Mesenchymal stem cell of adipose (primary cell): ENCODE data around the genes PLPP2, FGF22, PALM and KISS1R.

DNA sequence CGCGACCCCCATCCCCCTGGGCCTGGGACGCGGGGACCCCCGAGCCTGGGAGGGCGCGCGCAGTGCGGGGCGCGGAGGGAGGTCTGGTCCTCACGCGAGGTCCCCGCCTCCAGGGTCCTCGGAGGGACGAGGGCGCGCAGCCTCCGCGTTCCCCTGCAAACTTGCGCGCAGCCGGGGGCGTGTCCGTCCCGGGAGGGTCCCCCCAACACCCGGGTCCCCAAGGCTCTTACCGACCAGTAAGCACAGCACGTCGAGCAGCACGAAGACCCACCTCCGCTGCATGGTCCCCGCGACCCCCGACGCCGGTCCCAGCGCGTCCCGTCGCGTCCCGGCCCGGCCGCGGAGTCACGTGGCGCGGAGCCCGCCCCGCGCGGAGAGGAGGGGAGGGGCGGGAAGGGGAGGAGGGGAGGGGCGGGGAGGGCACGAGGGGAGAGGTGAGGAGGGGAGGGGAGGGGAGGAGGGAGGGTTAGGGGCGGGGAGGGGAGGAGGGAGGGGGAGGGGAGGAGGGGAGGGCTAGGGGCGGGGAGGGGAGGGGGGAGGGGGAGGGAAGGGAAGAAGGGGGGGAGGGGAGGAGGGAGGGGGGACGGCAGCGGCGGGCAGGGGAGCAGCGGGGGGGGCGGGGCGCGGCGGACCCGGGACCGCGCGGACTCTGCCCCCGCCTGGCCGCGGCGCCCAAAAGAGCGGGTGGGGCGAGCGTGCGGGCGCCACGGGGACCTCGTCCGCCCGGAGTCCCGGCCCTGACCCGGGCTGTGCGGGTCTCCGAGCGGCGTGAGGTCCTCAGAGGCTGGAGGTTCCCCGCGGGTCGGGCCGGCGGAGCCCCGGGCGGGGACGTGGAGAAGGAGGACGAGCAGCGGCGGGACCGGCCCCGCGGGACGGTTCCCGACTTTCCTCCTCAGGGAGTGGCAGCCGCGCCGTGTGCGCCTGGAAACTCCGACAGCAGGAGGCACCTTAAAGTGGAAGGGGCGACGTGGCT lies at the start of gene PLPP2:
TSS of gene PLPP2 (minus strand) at position 349 of the 973 bp plus-strand sequence.
- CAGE, long polyA plus RNA: no peak

GRCh38 chr19:309851-310565 lies 18.8 kb upstream of the PLPP2 start:
- CAGE, long polyA plus RNA: no peak

DNA sequence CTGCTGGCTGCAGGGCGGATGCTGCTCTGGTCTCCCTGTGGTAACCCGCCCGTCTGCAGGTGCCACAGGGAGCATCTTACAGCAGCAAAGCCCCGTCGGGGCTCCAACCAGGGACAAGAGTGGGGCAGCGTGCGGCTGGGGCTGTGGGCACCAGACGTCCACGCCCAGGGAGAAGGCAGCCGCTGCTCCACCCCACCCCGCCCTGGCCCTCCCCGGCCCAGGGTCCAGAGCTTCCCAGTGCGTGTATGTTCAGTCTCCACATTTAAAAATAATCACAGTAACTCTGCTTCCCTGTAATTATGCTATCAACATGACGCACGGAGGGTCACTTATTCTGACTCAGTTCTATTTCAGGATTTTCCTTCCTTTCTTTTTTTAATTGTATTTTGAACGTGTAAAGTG lies 16.4 kb upstream of the C2CD4C start:
- CAGE, long polyA plus RNA: no peak

DNA sequence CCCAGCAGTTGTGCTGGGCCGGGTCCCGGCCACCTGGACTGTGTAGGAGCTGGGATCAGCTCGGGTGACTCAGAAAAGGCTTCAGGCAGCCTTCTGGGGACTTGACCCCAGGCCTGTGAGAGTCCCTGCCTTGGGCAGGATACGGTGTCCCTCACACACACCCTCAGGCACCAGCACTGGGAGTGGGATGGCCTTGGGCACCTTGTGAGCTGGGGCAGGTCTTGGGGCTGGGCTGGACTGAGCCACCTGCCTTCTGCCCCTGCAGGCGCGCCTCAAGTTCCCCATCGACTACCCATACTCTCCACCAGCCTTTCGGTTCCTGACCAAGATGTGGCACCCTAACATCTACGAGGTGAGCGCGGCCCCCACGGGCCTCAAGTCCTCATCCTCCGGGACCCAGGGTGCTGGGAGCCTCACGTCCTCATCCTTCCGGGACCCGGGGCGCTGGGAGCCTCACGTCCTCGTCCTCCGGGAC lies 4.0 kb downstream of the CDC34 start:
- CAGE, long polyA plus RNA: no peak

GRCh38 chr19:617052-617410 lies 16.3 kb downstream of the POLRMT start:
- CAGE, long polyA plus RNA: no peak

DNA sequence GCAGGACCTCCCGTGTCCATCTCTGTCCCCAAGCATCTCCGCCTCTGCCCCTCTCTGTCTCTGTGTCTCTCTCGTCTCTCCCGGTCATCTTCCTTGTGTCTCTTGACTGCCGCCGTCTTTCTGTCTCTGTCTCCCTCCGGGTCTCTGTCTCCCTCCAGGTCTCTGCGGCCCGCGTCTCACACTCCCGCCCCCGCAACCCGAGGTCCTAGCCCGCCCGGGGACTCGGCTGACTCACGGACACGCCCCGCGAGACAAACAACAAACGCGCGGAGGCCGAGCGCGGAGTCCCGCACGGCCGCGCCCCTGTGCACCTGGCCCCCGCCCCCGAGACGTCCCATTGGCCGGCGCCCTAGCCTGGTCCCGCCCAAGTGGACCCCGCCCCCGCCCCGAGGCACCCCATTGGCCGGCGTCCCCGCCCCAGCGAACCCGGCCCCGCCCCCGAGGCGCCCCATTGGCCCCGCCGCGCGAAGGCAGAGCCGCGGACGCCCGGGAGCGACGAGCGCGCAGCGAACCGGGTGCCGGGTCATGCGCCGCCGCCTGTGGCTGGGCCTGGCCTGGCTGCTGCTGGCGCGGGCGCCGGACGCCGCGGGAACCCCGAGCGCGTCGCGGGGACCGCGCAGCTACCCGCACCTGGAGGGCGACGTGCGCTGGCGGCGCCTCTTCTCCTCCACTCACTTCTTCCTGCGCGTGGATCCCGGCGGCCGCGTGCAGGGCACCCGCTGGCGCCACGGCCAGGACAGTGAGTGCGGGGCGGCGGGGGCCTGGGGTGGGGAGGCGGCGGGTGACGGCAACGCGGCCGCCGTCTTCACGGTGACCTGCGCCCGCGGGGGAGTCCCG lies at the start of gene FGF22:
TSS of gene FGF22 (plus strand) at position 479 of the 837 bp plus-strand sequence.
- CAGE, long polyA plus RNA: no peak

DNA sequence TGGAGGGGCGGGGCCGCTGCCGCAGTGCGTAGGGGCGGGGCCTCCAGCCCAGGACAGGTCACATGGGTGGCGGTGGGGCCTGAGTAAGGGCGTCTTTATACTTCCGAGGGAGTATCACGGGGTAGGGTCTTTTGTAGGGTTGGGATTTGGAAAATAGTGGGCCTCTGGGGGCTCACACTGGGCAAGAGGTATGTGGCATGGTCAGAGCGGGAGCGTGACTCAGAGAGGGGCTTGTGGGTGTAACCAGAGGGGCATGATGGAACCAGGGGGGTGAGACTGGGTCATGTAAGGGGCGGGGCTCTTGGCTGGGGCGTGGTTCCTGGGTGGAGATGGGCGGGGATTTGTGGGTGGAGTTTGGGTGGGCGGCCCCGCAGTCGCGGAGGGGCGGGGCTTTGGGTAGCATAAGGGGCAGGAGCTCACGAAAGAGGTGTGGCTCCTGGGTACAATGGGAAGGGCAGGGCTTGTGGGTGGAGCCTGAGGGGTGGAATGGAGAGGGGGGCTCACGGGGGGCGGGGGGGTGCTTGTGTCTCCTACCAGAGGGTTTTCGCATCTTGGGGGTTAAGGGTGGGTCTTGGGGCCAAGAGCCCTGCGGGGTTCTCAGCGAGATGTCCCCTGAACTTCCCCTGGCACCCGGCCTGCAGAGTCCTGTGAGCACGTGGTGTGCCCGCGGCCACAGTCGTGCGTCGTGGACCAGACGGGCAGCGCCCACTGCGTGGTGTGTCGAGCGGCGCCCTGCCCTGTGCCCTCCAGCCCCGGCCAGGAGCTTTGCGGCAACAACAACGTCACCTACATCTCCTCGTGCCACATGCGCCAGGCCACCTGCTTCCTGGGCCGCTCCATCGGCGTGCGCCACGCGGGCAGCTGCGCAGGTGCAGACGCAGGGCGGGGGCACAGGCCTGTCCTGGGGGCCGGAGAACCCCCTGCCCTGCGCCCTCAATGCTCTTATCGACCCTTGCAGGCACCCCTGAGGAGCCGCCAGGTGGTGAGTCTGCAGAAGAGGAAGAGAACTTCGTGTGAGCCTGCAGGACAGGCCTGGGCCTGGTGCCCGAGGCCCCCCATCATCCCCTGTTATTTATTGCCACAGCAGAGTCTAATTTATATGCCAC lies 4.9 kb downstream of the FSTL3 start:
- CAGE, long polyA plus RNA: no peak

GRCh38 chr19:708492-709634 lies at the start of gene PALM:
TSS of gene PALM (plus strand) at chr19:708935.
- CAGE, long polyA plus RNA: no peak

- CAGE, long polyA plus RNA: no peak
Observed at GRCh38 chr19:726782-727425, 18.2 kb downstream of the PALM start.

GRCh38 chr19:727426-728657 lies 19.1 kb downstream of the PALM start:
- CAGE, long polyA plus RNA: no peak

DNA sequence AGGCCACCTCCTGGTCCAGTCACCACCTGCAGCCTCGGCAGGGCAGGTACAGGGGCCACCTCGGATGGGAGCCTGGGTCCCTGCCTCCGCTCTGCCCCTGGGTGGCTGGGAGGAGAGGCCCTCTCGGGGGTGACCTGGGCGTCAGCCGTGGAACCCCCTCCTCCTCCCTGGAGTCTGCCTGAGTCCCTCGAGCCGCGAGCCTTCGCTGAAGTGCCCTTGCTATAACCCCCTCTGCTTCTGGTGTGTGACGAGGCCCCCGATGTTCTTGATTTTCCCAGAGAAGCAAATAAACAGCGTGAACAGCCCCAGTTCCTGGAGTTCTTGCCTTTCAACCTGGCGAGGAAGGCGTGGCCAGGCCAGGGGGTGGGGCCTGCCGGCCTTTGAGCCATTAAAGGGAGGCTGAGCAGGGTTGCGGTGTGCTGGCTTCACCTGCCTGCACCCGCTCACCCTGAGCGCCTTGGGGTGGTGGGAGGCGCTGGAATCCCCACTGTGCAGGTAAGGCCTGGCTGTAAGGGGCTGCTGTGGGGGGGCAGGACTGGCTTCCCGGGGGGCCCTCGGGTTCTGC lies 2.8 kb upstream of the MISP start:
- CAGE, long polyA plus RNA: no peak

DNA sequence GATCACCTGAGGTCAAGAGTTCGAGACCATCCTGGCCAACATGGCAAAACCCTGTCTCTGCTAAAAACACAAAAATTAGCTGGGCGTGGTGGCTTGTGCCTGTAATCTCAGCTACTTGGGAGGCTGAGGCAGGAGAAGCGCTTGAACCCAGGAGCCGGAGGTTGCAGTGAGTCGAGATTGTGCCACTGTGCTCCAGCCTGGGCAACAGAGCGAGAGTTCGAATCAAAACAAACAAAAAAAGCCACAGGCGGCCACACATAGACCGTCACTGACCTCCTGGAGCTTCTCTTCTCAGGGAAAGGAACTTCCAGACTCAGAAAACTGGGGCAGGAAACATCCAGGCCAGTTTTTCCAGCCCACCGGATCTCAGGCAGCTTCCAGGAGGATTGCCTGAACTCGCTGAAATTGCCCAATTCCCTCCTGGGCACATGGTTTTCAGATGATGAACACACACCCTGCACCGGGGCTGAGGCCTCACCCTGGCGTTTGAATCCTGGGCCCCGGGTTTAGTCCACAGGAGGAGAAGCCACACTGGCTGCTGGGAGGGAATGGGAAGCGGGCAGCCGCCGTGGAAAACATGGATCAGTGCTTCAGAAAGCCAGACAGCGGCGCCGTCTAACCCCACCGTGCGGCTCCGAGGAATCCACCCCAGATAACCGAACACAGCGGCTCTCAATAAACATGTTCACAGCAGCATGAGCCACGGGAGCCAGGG lies 18.4 kb upstream of the PTBP1 start:
- CAGE, long polyA plus RNA: no peak

GRCh38 chr19:791012-791535 lies 6.2 kb upstream of the PTBP1 start:
- CAGE, long polyA plus RNA: no peak

- CAGE, long polyA plus RNA: no peak
Observed at GRCh38 chr19:798080-799060, 1.1 kb downstream of the PTBP1 start.

DNA sequence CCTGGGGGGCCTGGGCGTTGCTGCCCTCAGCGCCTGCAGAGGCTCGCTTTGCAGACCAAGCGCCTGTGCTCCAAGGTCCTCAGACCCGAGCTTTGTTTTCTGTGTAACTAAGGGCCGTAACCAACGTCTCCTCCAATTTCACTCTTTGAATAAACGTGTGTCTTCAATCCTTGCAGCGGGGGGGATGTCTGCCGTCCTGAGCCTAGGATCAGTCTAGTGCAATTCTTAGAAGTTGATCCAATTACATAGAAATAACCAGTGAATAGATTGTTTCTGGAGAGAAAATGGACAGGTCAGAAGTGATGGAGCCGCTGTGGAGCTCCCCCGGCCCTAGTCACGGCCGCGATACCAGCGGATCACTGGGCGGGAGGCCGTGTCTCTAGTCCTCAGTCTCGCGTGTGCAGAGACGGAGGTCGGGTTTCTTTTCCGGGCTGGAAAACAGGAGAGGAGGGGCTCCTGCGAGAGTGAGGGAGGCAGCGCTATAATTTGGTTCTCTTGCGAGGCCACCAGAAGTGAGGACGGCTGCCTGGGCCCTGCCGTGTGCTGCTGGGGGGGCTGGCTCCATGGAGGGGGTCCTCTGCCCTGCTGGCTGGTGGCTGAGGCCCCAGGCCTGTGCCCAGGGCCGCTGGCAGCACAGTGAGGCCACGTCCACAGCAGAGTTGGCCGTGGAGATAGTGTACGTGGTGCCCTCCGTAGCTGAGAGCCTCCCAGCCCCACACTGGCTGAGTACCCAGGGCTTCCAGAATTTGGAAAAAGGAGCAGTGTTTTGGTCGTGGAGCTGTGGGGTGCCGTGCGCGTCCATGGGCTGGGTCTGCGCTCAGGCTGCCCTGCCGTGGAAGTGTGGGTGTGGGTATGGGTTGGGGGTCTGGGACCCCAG lies 5.6 kb downstream of the PTBP1 start:
- CAGE, long polyA plus RNA: no peak

GRCh38 chr19:813420-814070 lies 8.2 kb downstream of the PLPPR3 start:
- CAGE, long polyA plus RNA: no peak

DNA sequence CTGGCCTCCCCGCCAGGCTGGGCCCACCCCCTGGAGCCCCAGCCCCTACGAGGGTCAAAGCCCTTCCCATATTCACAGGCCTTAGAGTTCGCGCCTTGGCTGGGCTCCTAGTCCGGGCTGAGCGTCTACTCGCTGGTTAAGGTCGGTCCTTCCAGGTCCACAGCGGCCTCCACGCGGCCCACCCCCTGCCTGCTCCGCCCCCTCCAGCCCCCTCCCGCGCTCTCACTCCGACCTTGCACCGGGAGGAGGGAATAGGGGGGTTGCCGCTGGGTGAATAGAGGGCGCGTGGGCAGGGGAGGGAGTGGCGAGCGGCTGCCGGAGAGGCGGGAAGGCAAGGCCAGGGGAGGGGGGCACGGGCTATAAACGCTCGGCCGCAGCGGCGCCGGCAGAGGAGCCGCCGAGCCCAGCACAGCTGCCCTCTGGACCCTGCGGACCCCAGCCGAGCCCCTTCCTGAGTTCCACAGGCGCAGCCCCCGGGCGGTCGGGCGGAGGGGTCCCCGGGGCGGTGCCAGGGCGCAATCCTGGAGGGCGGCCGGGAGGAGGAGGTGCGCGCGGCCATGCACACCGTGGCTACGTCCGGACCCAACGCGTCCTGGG lies at the start of gene KISS1R:
TSS of gene KISS1R (plus strand) at position 388 of the 597 bp plus-strand sequence.
- CAGE, long polyA plus RNA: no peak

DNA sequence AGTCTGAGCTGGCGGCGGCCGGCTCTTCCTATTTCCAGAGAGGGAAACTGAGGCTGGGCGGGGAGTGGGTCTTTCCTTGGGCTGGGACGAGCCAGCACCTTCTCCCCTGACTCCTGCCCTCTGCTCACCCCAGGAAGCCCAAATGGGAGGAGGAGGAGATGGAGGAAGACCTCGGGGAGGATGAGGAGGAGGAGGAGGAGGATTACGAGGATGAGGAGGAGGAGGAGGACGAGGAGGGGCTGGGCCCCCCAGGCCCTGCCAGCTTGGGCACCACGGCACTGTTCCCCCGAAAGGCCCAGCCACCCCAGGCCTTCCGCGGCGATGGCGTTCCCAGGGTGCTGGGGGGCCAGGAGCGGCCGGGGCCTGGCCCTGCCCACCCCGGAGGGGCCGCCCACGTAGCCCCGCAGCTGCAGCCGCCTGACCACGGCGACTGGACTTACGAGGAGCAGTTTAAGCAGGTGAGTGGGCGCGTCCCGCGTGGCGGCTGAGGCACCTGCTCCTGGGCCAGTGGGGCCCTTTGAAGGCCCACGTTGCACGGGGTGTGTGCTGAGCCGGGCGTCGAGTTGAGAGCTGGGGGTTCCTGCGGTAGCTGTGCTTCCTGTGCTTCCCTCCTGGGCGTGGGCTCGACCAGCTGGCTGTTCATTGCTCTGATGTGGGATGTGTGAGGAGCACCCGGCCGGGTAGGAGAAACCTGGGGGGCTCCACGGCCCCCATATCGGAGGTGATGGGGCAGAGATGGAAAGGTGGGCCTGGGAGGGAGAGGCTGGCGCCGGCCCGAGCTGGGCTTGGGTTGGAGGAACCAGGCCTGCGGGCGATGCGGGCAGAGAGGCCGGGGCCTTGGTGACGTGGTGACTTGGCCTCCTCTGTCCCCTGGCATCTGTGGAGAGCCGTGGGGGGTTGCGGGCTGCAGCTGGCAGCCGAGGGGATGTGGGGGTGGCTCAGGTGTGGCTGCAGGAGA lies 6.7 kb downstream of the ARID3A start:
- CAGE, long polyA plus RNA: no peak

GRCh38 chr19:993362-993836 lies 6.8 kb upstream of the GRIN3B start:
- CAGE, long polyA plus RNA: no peak

GRCh38 chr19:1040737-1041586 lies 1.1 kb downstream of the ABCA7 start:
- CAGE, long polyA plus RNA: no peak